ENCODE data around the gene MAP2K6.

DNA sequence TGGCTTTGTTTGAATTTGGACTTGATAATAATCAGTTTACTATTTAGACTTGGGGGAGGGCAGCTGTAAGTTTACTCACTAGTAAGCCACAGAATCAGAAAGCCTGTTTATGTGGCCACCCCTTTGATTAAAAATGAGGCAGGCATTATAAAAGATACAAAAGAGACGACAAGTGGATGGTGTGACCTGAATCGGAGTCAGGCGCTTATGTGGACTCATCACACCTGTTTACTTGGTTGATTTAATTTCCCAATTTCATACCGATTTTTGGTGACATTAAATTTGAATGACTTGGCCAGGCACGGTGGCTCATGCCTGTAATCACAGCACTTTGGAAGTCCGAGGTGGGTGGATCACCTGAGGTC is 9.0 kb downstream of the KPNA2 start:
- RRBS = no CpG with 5 or more reads among the region's 6 CpGs

DNA sequence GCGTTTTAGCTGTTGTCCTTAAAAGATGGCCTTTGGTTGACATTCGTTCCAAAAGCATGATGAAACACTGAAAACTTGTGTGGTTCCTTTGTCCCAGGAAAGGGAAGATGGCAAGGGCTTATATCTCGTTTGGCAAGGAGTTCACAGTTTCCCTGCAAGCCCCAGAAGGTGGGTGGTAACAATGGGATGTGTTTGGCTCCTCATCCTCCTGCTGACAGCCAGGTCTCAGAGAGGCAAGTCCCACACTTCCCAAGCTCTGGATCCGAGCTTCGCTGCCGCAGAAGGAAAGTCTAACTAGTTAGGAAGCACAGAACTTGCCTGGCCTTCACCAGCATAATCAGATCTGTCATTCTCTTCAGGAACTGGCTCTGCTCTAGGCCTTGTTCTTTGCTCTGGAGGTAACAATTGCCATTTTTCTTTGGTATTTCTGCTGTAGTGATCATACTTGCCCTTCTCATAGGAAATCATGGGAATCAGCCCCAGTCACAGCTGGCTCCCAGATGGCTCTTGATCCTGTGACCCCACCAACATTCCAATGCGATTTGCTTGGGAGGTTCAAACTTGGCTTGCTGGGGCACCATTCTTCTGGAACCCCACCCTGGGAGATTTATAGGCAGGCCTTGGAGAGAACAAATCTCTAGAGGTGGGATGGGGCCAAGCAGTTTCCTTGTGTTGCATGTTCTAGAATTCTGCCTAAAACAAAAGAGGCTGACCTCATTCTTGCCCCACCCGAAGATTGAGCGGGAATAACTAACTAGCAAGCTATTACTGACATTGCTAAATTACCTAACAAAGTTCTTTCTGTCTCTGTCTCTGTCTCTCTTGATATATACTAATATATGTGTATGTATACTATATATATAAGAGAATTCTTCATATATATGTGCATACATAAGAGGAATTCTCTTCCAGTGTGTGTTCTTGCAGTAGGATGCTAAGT is 18.0 kb downstream of the KPNA2 start:
- RRBS = no CpG with 5 or more reads among the region's 9 CpGs

- RRBS = no CpG with 5 or more reads among the region's 10 CpGs
Measured at GRCh38 chr17:68085943-68086562, 50.5 kb downstream of the KPNA2 start.

DNA sequence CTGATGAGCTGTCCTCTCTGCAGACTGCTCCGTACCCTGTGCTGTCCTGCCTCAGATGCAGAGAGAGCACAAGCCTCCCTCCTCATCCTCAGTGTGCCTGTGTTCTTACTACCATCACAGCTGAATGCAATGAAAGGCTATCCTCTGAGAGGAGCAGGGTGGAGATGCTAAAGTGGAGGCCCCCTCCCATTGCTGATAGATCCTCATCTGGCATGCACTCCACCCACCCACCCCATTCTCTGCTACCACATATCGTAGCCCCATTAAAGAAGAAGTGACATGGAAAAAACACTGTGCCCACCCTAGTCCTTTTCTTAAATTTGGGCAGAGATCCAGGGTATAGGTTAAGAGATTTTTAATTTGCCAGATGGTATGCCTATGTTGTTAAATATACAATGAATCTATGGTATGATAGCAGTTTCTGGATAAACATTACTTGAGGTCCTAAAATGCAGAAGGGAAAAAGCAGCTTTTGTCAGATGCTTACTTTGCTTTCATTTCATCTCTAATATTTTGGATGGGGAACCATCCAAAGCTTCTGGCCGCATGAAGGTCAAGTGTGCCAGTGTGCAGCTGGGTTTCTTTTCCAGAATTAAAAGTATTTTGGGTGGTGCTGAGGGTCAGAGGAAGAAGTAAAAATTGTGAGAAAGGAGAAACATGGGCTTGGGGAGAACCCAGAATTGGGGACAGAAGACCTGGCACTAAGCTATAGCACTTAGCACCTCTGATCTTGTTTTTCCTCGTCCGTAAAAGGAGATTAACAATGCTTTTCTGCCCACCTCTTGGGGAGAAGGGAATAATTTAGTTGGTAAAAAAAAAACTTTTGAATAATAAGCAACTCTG is 93.3 kb downstream of the KPNA2 start:
- RRBS = no CpG with 5 or more reads among the region's 5 CpGs

- RRBS = 98% methylated on average over 3 of the region's 15 CpGs
Measured at GRCh38 chr17:68134700-68135006, 99.1 kb downstream of the KPNA2 start.

GRCh38 chr17:68161630-68162548 is 86.0 kb upstream of the AMZ2 start:
- RRBS = no CpG with 5 or more reads among the region's 14 CpGs

DNA sequence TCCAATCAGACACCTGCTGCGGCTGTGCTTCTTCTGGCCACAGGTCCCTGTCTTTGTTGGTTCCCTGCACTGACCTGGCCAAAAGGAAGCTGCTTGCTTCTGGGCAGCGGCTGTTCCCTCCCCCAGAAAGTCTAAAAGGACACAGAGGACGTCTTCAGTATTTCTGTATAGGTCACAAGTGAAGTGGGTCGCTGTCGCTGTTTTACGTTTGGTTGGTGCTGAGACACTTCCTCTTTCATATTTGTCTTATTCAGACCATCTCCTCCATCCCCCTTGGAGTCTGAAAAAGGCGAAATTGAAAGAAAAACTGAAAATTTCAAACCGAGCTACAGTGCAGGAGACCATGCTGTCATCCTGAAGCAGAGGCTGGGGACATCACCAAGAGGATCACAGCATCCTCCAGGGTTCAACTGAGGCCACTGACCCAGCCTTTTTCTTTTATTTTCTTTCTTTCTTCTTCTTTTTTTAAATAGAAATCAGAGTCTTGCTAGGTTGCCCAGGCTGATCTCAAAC is 10.0 kb upstream of the AMZ2 start:
- RRBS = no CpG with 5 or more reads among the region's 8 CpGs

DNA sequence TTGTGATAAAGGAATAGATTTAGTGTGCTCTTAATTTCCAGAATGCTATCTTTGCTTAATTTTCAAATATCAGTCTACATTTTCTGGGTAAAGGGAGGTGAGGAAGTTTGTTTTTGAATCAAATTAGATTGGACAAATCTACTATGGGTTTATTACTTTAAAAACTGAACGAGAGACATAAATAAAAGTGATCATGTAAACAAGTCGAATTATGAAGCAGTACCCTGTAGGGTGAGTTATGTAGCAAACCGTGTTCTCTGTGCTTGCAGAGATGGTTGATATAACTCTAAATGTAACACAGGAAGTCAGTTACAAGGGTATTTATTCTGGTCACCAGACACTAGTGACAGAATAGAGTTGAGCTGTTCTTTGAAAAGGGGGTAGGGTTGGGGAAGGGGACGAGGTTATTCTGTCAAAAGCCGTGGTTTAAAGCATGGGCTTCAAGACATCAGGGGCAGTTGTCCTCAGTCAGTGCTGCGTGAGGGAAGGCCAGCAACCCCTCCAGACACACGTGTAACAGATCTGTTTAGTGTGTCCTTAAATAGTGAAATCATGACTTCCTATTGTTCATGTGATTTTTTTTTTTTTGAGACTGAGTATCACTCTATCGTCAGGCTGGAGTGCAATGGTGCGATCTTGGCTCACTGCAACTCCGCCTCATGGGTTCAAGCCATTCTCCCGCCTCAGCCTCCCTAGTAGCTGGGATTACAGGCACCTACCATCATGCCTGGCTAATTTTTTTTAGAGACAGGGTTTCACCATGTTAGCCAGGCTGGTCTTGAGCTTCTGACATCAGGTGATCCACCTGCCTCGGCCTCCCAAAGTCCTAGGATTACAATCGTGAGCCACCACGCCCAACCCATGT is 5.6 kb downstream of the AMZ2 start:
- RRBS = no CpG with 5 or more reads among the region's 14 CpGs

DNA sequence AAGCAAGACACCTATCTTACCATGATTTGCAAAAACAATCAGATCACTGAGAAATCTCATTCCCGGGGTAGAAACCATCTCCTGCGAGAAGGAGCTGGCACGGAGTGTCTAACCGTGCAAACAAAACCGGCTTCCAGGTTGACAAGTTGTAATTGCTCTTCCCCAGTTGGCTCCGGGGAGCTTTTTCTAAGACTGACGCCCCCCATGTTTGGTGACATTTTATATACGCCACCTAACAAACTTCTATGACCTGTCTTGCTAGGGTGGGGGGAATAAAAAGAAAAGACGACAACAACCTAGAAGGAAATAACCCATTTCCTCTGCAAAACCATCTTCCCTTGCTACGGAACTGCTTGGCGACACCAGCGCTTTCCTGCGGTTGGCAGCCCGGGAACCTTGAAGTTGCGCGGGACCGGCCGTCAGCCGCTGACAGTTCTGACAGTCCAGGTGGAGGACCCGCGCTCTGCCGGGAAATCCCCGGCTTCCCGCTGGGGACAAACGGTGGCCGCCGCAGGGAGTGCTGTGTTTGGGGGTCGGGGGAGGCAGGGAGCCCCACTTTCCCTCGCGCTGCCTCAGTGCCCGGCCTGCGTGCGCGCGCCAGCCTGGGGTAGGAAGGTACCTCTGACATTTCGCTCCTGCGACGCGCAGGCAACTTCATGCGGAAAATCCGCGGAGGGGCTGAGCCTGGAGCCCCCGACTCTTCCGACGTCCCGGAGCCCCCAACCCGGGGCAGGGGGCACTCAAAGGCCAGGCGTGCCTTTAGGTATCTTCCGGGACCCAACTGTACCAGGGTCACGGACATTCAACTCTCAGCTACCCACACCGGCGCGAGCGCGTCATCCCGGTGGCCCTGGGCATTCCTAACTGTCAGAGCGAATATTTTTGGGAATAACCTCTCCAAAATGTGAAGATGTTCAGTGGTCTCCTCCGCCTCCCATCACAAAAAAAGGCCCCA is 593 bp downstream of the SLC16A6 start:
- RRBS = 6% methylated on average over 16 of the region's 58 CpGs

- RRBS = no CpG with 5 or more reads among the region's 14 CpGs
Measured at GRCh38 chr17:68399731-68400297, 57.5 kb downstream of the WIPI1 start.

GRCh38 chr17:68455356-68455797 is 1.9 kb downstream of the WIPI1 start:
- RRBS = no CpG with 5 or more reads among the region's 4 CpGs

- RRBS = no CpG with 5 or more reads among the region's 3 CpGs
Measured at GRCh38 chr17:68488259-68488530, 24.0 kb upstream of the PRKAR1A start.

DNA sequence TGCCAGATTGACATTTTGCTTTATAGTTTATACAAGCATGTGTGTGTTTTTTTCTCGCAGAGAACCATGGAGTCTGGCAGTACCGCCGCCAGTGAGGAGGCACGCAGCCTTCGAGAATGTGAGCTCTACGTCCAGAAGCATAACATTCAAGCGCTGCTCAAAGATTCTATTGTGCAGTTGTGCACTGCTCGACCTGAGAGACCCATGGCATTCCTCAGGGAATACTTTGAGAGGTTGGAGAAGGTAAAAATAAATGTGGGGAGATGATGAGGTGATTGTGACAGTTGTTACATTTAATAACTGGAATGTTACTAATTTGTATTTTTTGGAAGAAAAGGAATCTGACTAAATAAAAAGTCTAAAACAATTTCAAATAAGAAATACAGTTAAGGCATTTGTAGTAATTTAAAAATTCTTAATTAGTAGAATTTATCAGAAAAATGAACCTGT is 3.1 kb downstream of the PRKAR1A start:
- RRBS = no CpG with 5 or more reads among the region's 8 CpGs

DNA sequence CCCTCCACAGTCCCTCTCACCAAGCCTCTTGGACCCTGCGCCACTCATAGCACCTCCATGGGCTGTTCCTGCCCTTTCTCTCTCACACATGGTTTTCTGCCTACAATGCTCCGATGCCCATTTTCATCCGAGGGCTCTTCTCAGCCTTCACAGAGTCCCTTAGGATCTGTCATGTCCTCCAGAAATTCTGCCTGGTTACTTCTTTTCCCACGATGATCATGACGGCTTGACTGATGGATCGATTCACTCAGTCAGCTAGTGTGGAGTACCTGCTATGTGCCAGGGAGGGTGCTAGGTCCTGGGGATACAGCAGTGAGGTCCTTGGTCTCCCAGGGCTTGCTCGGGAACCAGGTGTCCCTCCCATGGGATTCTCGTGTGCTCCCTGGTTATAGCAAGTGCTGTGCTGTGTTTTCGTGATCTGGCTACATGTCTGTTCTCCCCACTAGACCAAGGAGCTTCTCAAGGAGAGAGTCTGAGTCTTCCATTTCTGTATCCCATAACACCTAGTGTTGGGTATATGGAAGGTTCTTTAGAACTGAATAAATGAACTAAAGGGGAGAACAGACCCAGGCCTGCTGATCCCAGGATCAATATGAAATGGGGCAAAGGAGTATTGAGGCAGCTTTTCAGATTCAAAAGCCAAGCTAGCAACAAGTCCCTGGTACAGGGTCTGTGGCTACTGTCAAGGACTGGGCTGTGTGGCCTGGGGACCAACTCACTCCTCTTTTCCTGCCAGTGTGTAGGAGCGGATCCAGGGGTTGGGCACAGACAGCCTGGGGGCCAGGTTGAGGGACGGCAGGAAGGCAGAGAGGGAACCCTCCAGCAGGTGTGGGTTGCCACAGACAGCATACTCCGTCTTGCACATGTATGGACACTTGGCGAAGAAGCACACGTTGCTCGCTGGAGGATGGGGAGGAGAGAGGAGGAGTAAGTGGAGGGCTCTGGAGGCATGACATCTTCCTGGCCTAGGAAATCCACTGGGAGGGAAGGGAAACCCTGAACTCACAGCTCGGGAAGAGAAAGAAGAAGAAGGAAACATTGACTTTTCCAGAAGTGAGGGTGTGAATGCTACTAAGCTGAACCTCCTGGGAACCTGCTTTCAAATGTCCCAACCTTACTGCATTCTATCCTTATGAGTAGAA is 29.4 kb downstream of the PRKAR1A start:
- RRBS = no CpG with 5 or more reads among the region's 16 CpGs

DNA sequence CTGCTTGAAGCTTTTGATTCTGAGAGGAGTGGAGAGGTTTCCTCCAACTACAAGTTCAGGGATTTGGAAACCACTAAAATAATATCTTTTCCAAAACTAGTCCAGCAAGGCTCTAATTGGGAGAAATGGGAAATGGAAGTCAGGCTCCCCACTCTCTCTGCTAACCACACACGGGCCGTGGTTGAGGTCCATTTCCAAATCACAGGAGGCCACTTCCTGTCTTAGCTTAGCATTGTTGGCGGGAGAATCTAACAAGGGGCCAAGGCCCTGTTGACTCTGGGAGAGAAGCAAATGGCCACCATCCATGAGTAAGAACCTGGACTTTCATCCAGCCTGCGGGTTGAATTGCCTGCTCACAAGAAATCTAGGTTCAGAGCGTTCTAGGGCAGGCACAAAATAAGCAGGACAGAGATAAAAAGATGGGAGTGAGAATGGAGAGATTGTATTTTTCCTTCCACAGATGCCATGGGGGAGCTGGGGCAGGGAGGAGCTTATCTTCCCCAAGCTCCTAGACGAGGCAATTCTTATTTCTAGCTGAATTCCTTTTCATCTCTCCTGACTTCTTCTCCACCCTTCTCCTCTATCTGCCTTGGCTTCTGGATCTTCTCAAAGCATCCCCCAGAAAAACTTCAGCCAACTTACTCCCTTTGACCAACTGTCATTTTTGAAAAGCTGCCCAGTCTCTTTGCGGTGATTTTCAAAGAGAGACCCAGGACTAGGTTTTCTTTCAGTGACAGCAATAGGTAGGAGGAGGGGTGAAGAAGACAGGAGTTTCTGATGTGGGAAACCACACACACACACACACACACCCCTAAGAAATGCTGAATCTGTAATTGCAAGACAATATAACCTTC is 5.5 kb downstream of the FAM20A start:
- RRBS = no CpG with 5 or more reads among the region's 7 CpGs

DNA sequence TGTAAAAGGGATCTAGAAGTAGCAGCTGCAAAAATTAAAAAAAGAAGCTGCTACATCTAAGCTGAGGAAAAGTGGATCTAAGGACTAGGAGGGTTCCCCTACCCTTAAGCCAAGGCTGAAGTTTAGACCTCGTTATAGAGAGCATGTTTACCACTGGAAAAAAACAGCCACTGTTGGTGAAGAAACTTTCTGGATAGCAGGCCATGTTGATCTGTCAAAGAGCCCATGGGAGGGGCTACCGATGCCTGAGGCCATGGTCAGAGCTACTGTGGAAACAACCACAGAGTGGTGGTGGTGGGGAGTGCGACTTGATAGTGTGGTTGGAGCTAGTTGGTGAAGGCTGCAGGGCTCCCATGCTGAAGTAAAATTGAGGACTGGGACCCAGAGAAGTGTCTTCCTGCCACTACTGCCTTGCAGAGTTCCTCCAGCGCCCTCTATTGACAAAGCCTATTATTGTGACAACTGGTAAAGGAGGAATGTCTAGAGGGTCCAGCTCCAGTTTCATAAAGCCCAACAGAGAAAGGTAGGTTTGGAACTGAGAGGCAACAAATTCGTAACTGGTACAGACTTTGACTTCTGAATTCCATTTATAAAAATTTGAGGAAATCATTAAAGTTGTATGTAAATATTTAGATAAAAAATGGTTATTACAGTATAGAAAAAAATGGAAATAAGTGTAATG is 12.7 kb upstream of the FAM20A start:
- RRBS = no CpG with 5 or more reads among the region's 5 CpGs

DNA sequence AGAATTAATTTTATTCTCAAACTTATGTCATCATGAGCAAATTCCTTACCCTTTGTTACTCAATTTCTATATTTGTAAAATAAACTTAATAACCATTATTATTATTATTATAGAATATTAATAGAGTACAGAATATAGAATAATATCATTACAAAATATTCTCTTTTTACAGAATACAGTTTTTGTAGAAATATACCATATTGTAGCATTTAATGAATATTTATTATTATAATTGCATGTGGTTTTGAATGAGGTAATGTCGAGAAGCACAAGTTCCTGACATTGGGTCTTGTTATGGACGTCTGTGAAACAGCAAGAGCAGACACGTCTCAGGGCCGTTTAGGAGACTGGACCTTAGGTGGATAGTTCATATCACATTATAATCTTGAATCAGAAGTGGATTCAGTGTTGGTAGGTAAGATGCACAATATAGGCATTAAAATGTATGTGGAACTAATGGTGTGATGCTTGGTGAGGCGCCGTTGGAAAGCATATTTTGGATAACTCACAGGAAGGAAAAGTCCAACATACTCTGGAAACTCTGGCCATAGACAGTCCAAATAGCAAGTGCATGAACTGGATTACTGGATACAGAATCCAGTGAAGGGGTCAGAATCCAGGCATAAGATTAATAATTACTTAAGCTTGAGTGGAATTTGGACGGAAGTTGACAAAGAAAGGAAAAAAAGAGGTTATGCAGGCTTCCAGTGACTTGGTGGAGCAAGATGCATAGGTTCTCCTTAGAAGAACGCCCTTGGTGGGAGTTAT is 17.3 kb downstream of the ABCA8 start:
- RRBS = no CpG with 5 or more reads among the region's 8 CpGs

DNA sequence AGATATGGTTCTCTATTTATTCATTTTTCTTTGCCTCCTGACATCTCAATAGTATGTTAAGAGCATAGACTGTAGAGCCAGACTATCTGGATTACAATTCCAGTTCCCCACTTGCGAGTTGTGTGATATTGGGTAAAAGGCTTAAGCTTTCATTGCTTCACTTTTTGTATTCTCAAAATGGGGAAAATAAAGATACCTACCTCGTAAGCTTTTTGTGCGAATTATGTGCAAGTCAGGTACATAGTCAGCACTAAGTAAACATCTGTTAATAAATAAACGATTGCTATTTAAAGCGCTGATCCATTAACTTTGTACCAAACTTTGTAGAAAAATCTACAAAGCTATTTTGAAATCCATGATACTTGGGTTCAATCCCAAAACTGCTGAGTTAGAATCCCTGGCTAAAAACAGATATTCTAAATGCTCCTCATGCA is 19.7 kb downstream of the ABCA6 start:
- RRBS = no CpG with 5 or more reads among the region's 5 CpGs

- RRBS = no CpG with 5 or more reads among the region's 5 CpGs
Measured at GRCh38 chr17:69268450-69269039, 39.9 kb upstream of the ABCA10 start.

DNA sequence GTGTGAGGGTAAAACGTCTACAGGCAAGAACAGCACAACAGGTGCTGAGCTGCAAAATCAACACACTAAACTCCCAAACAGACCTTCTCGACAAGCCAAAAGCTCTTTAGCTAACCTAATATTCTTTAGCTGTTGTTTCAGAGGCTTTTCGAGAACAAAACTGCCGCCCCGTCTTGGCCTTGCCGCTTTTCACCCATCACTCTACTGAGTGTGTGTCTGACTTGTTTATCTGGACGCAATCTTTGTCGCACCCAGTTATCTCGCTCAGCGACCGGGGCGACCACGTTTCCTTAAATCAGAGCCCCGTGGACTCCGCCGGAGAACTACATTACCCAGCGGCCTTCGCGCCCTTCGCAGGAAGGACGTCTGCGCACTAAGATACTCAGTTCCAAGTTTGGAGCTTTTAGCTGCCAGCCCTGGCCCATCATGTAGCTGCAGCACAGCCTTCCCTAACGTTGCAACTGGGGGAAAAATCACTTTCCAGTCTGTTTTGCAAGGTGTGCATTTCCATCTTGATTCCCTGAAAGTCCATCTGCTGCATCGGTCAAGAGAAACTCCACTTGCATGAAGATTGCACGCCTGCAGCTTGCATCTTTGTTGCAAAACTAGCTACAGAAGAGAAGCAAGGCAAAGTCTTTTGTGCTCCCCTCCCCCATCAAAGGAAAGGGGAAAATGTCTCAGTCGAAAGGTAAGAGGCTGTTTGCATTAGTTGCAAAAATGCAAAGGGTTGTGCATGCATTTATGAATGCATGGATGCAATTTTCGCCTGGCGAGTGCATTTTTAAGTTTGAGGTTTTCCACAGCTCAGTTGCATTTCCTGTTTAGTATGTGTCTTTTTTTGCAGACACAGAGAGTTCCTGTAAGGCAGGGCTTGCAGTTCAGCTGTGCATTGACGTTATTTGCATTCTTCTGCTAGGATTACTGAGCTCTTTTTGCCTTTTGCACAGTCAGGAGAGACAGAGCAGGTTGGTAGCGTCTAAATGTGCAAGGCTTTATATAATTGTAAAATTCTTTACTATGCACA is at the start of gene MAP2K6:
Gene MAP2K6 (plus strand): TSS at position 385 of the 1,024 bp plus-strand sequence.
- RRBS = no CpG with 5 or more reads among the region's 30 CpGs

All from renal cortical epithelial cell (primary cell).